Keratinocyte (primary cell): ENCODE measurements around a stretch of chr16.

DNA sequence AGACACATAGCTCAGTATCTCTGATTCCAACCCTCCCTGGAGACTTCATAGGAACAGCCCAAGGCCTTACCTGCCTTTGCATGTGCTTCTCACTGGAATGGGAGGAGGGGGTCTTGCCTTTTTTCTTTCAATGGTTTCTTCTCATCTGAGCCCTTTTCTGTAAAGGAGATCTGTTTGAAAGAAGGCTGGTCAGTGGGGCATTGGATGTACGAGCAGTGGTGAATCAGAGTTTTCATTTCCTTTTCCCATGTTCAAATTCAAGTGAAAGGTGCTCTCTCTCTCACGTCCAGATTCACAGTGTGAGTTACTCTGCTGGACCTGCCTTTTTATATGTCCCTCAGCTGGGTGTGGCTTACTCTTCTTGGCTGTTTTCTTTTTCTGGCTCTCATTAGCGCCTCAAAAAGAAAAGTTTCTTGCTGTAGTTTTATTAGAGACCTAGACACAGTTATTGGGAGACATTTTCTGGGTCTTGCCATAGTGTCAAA lies 1877.3 kb downstream of the TP53TG3F start:
CAGE:
- cytosol, long polyA minus RNA: no peak
- cytosol, long polyA plus RNA: no peak
- long polyA plus RNA: no peak
- nucleus, long polyA minus RNA: no peak
- nucleus, long polyA plus RNA: no peak

DNA sequence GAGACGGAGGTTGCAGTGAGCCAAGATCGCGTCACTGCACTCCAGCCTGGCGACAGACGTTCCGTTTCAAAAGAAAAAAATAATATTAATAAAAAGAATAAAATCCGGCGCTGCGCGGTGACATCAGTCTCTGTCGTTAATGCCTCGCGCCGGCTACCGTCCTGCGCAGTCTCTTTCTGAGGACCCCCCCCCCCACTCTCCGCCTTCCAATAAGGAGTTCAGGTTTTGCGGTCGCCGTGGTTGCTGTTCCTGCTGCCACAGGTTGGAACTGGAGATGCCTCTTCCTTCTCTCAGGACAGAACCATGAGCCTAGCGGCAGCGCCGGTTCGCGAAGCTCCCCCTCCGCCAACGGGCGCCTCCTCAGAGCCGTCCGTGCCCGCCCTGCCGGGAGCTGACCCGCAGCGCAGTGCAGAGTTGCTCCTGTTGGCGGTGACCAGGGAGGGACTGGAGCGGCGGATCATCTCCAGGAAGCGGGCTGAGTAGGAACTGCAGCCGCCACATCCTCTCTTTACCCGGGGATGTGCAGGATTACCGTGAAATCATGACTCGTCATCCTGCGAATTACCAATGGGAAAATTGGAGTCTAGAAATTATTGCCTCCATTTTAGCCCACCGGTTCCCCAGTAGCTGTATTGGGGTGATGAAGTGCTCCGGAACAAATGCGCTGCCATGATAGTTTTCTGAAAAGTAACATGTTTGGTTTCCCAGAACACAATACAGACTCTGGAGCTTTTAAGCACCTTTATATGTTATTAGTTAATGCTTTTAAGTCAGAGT lies 2093.5 kb downstream of the TP53TG3F start:
CAGE:
- cytosol, long polyA minus RNA: no peak
- cytosol, long polyA plus RNA: no peak
- long polyA plus RNA: no peak
- nucleus, long polyA minus RNA: no peak
- nucleus, long polyA plus RNA: no peak

GRCh38 chr16:46569031-46569363 lies 52.2 kb downstream of the SHCBP1 start:
CAGE:
- cytosol, long polyA minus RNA: no peak
- cytosol, long polyA plus RNA: no peak
- long polyA plus RNA: no peak
- nucleus, long polyA minus RNA: no peak
- nucleus, long polyA plus RNA: no peak

DNA sequence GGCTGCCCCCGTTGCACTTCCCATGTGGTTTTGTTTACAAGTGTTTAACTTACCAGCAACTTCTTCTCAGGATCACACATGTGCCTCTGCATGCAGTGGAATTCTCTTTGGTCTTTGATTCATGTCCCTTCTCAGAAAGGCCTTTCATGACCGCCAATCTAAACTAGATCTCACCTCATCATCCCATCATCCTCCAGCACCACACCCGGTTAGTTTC lies 16.6 kb upstream of the SHCBP1 start:
CAGE:
- cytosol, long polyA minus RNA: no peak
- cytosol, long polyA plus RNA: no peak
- long polyA plus RNA: no peak
- nucleus, long polyA minus RNA: no peak
- nucleus, long polyA plus RNA: no peak

DNA sequence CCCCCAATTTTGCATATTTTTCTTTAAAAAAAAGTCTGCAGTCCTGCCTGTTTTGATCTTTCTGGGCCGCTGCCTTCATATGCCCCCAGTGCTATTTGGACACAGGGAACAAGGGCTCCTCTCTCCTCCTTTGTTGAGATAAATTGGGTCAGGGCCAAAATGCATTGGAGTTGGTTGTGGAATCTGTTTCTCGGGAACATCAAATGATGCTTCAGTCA lies 26.9 kb downstream of the GPT2 start:
CAGE:
- cytosol, long polyA minus RNA: no peak
- cytosol, long polyA plus RNA: no peak
- long polyA plus RNA: no peak
- nucleus, long polyA minus RNA: no peak
- nucleus, long polyA plus RNA: no peak

CAGE:
- cytosol, long polyA minus RNA: no peak
- cytosol, long polyA plus RNA: no peak
- long polyA plus RNA: no peak
- nucleus, long polyA minus RNA: no peak
- nucleus, long polyA plus RNA: no peak
These were observed 15.7 kb downstream of the DNAJA2 start for GRCh38 chr16:46957728-46958155.

DNA sequence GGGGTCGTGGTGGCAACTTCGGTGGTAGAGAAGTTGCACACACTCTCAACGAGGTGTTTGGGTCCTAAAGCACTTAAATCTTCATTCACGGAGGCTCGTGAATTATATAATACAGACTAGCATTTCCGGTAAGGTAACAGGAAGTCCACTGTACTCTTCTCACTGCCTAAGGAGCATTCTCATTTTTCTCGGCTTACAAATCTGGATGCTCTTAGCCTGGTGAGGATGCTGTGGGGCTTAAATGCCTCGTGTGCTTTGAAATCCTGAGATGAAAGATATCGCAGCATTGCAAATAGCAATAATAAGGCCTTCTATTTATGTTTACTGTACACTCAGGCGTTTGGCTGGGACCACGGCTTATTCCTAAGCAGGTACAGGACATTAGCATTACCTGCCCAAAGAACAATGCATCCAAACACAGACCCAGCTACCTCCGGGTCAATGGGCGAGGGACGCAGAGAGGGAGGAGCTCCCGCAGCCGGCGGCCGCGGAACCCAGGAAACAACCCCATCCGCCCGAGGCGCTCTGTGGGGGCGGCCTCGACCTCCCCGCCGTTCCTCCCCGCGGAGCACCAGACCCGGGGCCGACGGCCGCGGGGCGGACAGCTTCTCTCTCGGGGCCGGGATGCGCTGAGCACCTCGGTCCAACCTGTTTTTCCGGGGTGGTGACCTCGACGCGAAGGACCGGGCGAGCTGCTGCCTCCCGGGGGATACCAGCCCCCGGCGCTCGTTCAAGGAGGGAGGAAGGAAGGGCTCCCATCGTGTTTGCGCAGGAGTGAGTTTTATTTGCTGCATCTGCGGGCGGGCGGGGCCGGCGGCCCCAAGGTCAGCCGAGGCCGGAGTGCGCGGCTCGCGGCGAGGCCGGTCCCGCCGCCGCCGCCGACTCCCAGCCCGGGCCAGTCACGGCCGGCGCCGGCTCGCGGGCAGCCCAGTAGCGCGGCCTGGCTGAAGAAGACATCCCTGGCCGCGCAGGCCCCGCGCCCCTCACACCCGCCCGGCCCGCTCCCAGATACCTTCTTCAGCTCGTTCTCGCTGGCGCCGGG lies 670 bp downstream of the DNAJA2 start:
CAGE:
- cytosol, long polyA minus RNA: no peak
- cytosol, long polyA plus RNA: no peak
- long polyA plus RNA: no peak
- nucleus, long polyA minus RNA: no peak
- nucleus, long polyA plus RNA: no peak

DNA sequence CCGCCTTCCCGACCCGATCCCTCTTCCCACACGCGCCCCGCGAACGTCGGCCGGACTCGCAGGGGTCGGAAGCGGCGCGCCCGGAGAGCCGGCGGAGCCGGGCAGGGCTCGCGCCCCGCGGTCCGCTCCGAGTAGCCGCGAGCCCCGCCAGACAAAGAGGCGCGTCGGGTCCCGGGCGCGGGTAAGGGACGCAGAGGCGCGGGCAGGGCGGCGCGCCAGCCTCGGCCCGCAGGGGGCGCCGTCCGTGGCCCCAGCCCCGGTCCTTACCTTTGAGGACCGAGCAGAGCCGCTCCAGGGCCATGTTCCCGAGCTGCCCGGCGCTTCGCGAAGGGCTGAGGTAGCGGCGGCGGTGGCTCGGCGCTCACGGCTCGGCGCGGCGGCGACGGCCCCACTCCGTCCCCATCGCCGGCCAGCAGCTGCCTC lies 422 bp downstream of the NETO2 start:
CAGE:
- cytosol, long polyA minus RNA: no peak
- cytosol, long polyA plus RNA: no peak
- long polyA plus RNA: no peak
- nucleus, long polyA minus RNA: no peak
- nucleus, long polyA plus RNA: no peak

GRCh38 chr16:47192482-47193342 lies 49.0 kb upstream of the NETO2 start:
CAGE:
- cytosol, long polyA minus RNA: no peak
- cytosol, long polyA plus RNA: no peak
- long polyA plus RNA: no peak
- nucleus, long polyA minus RNA: no peak
- nucleus, long polyA plus RNA: no peak

DNA sequence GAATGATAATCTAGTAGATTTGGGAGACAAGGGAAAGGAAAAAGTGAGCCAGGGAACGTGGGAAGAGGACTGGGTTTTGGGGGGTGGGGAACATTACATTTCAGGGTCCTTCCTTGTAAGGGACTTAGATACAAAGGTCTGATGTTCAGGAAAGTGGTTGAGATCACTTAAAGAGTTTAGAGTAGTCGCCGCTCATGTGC lies 85.8 kb upstream of the NETO2 start:
CAGE:
- cytosol, long polyA minus RNA: no peak
- cytosol, long polyA plus RNA: no peak
- long polyA plus RNA: no peak
- nucleus, long polyA minus RNA: no peak
- nucleus, long polyA plus RNA: no peak

DNA sequence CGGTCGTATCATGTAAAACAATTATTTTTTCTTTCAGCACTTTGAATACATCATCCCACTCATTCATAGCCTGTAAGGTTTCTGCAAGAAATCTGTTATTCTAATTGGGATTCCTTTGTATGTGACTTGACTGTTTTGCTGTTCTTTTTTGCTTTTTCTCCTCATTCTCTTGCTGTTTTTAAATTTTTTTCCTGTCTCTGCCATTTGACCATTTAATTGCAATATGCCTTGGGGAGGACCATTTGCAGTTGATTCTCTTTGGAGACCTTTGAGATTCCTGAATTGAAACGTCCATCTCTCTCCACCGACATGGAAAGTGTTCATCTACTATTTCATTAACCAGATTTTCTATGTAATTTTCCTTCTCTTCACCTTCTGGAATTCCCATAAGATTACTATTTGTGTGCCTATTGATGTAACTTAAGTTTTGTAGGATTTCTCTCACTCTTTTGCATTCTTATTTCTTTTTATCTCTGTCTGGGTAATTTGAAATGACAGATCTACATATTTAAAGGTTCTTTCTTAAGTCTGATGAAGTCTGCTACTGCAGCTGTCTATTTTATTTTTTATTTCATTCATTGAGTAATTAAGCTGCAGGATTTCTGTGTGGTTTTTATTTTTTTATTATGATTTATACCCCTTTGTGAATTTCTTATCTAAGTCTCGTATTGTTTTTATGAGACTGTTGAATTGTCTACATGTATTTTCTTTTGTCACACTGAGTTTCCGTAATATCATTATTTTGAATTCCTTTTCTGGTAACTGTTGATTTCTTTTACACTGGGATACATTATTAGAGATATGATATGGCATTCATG lies 147.6 kb upstream of the NETO2 start:
CAGE:
- cytosol, long polyA minus RNA: no peak
- cytosol, long polyA plus RNA: no peak
- long polyA plus RNA: no peak
- nucleus, long polyA minus RNA: start-site peak on the minus strand centred at position 324 of the sequence, 401 bp wide, 39 reads
- nucleus, long polyA plus RNA: no peak

DNA sequence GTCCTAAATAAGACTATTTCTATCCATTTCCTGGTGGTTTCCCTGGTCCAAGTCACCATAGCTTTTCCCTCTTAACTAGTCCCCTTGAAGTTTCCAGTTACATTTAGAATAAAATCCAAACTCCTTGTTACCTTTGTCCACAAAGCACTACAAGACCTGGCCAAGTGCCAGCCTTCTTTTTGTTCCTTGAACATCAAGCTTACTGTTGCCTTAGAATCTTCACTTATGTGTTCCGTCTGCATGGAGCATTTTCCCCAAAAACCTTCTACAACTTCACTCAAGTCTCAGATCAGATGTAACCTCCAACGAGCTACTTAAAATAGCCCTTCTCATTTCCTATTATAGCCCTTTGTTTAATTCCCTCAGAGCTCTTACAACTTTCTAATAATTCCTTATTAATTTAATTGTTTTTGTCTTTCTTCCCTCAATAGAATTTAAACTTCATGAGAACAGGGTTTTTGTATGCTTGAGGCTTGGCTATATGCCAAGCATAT lies 101.3 kb downstream of the ITFG1 start:
CAGE:
- cytosol, long polyA minus RNA: no peak
- cytosol, long polyA plus RNA: no peak
- long polyA plus RNA: no peak
- nucleus, long polyA minus RNA: no peak
- nucleus, long polyA plus RNA: no peak

CAGE:
- cytosol, long polyA minus RNA: no peak
- cytosol, long polyA plus RNA: no peak
- long polyA plus RNA: no peak
- nucleus, long polyA minus RNA: no peak
- nucleus, long polyA plus RNA: no peak
These were observed 68.8 kb downstream of the ITFG1 start for GRCh38 chr16:47391909-47392605.

DNA sequence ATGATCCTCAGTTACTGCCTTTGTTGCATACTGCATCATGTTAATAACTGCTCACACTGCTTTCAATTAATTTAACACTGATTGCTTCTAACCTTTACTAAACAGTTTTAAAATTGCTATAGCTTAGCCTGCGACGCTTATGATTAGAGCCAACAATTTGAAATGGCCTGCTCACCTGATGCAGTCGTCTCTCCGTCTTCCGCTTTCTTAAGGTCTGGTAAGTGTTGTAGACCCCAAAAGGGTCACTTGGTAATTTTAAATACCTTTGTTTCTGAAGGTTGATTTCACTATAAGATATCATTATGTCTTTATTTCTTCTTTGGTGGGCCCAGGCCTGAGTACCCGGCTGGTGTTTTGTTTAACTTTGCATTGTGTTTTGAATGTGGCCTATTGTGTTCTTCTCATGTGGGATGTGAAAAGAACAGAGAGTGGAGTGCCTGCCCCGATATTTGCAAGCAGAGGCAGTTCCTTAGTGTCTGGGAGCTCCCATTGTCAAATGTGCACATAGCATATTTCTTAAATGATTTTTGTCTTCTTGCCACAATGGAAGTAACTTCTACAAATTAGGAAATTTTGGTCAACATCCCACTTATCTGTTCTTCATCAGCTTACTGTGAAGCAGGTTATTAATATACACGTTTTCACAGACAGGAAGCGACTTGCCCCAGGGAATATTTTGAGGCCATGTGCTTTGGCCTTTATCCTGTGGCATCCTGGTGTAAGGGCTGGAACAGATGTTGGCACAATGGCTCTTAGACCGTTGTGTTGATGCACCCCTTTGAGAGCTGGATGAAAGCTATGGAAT lies 2.8 kb downstream of the PHKB start:
CAGE:
- cytosol, long polyA minus RNA: no peak
- cytosol, long polyA plus RNA: no peak
- long polyA plus RNA: no peak
- nucleus, long polyA minus RNA: no peak
- nucleus, long polyA plus RNA: no peak

DNA sequence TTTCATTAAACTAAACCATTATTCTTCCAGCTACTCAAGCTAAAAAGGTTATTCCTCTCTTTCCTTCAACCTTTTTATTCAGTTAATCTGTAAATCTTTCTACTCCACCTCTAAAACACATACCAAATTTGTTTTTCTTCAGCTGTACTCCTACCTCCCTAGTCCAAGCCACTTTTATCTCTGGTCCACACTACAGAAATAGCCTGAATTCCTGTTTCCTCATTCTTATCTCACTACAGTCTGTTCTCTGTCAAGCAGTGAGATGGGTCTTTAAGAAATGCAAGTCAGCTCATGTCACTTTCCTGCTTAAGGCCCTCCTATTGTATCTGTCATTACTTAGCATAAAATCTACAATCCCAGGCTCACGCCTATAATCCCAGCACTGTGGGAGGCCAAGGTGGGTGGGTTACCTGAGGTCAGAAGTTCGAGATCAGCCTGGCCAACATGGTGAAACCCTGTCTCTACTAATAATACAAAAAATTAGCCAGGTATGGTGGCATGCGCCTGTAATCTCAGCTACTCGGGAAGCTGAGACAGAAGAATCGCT lies 7.0 kb downstream of the PHKB start:
CAGE:
- cytosol, long polyA minus RNA: no peak
- cytosol, long polyA plus RNA: no peak
- long polyA plus RNA: no peak
- nucleus, long polyA minus RNA: no peak
- nucleus, long polyA plus RNA: no peak

CAGE:
- cytosol, long polyA minus RNA: no peak
- cytosol, long polyA plus RNA: no peak
- long polyA plus RNA: no peak
- nucleus, long polyA minus RNA: no peak
- nucleus, long polyA plus RNA: no peak
These were observed 318.5 kb downstream of the PHKB start for GRCh38 chr16:47779405-47780159.

DNA sequence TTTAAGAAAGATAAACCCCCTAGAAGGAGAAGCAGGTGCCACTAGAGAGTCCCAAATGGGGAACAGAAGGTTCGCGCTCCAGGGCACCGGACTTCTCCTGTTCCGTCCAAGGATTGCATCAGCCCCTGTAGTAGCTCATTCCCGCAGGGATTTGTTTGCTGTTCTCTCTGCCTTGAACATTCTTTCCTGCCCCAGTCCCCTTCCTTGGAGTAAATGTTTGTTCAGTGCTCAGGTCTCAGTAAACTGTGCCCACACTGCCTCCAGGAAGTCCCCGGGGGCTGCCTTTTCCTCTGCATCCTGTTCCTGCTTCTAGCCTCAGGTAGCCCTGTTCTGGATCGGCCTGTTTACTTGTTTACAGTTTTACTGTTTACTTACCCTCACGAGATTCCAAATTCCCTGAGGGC lies 9.5 kb upstream of the ABCC12 start:
CAGE:
- cytosol, long polyA minus RNA: no peak
- cytosol, long polyA plus RNA: no peak
- long polyA plus RNA: no peak
- nucleus, long polyA minus RNA: no peak
- nucleus, long polyA plus RNA: no peak

DNA sequence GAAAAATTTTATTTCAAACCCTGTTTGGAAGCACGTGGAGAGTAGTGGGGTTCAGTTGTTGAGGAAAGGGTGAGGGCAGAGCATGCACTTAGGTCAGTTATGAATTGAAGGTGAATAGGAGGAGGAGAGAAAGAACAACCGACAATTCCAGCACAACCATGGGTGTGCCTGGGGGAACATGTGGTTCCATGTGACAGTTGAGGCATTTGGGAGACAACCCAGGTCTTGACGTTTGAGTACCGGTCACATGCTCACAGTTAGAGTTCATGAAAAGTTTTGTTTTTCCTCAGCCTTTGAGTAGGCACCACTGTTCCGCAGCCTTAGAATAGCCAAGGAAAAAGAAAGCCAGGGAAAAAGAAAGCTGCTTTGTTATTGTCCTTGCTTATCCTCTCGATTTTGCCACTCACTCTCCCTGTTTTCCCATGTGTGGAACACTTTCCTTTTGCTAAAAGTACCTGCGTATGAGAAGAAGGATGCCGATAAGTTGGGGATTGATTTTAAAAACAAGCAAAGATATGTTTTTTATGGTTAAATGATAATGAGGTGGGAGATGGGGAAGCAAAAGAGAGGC lies 25.6 kb upstream of the ABCC11 start:
CAGE:
- cytosol, long polyA minus RNA: no peak
- cytosol, long polyA plus RNA: no peak
- long polyA plus RNA: no peak
- nucleus, long polyA minus RNA: no peak
- nucleus, long polyA plus RNA: no peak

GRCh38 chr16:48351996-48352607 lies 33.1 kb downstream of the SIAH1 start:
CAGE:
- cytosol, long polyA minus RNA: no peak
- cytosol, long polyA plus RNA: no peak
- long polyA plus RNA: no peak
- nucleus, long polyA minus RNA: no peak
- nucleus, long polyA plus RNA: no peak

DNA sequence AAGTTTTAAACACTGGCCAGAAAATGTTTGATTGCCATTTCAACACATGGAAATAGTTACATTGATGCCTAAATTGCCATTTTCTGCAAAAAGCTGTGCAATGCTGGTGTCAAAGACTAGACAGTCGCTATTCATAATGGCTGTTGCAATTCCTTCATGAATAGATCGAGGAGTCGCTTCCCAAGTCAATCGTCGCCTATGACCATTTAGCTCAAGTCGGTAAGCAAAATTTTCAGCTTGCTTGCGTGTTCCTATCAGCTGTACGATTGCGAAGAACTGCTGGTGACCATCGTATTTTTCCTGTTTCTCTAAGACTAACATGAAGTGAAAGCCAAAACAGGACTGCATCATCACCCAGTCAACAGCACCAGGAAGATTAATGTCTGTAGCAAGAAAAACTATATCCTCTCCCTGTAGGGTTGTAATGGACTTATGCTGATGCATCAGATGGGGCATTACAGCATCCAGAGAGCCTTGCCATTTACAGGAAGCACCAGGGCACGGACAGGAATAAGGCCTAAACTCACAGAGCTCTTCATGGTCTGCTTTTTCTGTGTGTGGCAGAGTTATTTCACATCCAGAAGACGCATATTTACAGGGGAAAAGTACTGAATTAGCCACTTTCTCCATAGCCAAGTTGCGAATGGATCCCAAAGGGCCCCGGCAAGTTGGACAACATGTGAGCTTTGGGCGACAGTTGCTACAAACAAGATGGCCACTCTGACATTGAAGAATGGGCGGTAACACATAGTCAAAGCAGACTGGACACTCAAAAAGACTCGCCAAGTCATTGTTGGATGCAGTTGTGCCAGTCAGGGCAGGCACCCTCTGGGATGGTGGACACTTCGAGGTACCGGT lies 23.4 kb downstream of the SIAH1 start:
CAGE:
- cytosol, long polyA minus RNA: no peak
- cytosol, long polyA plus RNA: no peak
- long polyA plus RNA: no peak
- nucleus, long polyA minus RNA: no peak
- nucleus, long polyA plus RNA: no peak